Monocyte (primary cell): ENCODE measurements around the gene HPCAL1.

DNA sequence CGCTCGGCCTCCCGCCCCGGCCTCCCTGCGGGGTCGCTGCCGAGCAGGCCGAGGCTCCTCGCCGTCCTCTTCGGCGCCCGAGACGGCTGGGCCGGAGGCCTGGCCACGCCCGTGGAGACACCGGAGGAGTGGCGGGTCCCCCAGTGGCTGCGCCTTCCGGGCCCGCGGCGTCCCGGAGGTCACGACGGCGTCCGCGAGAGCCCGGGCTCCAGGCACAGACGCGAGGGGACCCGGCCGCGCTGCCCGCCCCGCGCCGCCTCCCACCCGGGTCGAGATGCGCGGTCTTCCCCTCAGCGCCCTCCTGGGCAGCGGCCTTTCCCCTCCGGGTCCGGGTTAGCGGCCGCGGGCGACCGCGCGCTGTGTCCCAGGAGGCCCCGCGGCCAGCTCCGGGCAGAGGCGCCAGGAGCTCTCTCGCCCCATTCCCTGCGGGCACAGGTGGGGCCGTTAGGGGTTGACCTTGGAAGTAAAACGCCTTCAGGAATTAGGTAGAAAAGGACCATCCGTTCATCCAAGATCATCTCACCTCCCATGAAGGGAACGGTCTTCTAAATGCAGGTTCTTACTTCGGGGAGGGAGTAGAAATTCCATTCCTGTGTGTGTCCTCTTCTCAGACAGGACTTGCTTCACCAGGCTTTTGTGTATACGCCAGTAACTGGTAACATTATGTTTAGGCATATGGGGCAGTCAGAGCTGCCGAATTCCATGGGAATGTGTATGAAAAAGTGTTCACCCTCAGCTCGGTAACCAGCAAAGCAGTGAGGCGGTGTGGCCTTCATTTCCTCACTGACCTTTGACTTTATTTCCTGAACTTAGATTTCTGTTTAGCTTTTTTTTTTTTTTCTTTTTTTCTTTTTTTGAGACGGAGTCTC lies 546 bp downstream of the IAH1 start:
- PRO-cap, 2 experiments: peak in 2 of 2 experiments; most common plus-strand start position 182 of the sequence (in 2); most common minus-strand start position 130 of the sequence (in 2)

GRCh38 chr2:9574026-9574529 lies 18.4 kb upstream of the ADAM17 start:
- PRO-cap, 2 experiments: no peak in any of the 2 experiments

DNA sequence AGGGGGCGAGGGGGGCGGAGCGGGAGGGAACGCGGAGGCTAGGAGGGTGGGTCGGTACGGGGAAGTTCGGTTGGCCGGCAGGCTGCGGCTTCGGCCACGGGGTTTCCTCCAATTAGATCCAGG lies 191 bp upstream of the YWHAQ start:
- PRO-cap, 2 experiments: no peak in any of the 2 experiments

GRCh38 chr2:9675367-9676239 lies 44.8 kb upstream of the YWHAQ start:
- PRO-cap, 2 experiments: no peak in any of the 2 experiments

- PRO-cap, 2 experiments: no peak in any of the 2 experiments
Measured at GRCh38 chr2:9777888-9778437, 65.3 kb upstream of the TAF1B start.

GRCh38 chr2:9799569-9800354 lies 43.5 kb upstream of the TAF1B start:
- PRO-cap, 2 experiments: no peak in any of the 2 experiments

DNA sequence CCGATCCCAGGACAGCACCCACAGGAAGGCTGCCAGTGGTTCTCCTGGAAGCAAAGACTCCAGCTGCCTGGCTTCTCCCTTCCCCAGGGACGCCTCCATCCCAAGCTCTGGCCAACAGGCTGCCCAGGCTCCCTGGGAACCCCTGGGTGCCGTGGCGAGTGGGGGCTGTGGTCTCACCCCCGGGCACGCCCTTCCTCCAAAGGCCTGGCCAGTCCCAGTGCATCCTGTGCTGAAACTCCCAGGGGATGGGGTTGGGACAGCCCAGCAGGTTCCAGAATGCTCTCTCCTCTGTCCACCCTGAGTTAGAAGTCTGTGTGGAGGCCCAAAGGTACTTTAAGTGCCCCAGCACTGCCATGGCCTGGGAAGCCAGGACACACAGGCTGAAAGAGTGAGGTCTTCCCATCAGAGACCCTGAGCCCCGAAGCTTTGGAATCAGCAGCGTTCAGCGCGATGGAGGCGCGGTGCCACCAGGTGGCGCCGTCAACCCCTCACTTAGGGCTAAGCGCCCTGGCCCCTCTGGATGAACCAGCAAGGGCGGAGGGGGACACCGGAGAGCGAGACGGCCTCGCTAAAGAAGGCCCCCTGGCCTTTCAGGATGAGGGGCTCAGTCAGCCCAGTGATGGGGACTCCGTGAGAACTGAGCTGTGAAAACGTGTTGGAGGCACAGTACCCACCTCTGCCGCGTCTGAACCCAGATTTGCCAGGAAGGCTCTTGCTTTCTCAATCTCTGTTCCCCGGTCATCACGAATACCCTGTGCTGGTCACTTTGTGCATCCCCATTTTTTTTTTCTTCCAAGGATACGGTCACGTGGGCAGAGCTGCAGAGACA lies 29.5 kb upstream of the TAF1B start:
- PRO-cap, 2 experiments: no peak in any of the 2 experiments

DNA sequence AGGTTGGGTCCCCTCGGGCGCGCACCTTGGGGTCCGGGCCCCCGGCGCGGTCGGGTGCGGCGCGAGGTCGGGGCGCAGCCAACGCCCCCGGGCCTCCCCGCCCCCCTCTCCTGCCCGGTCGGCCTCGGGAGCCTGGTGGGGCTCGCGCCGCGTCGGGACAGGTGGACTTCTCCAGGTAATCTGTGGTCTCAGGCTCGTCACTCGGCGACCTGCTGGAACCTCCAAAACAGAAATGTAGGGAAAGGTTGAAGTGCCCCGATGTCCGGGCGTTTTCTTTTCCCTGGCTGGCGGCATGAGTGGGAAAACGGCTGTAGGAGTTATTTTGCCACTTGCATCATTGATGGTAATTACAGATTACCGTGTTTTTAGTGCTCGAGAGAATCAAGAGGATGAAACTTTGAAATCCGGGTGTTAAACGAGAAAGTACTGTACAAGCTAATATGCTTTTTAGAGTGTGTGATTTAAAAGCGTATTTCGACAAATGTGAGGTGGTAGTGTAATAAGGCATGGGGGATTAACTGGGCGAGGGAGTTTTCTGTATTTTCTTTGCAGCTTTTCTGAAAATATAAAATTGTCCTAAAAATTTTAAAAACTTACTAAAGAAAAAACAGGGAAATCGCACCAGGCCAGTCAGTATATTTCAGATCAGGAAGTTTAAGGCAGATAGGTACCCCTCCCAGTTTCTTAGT lies 772 bp downstream of the GRHL1 start:
- PRO-cap, 2 experiments: no peak in any of the 2 experiments

DNA sequence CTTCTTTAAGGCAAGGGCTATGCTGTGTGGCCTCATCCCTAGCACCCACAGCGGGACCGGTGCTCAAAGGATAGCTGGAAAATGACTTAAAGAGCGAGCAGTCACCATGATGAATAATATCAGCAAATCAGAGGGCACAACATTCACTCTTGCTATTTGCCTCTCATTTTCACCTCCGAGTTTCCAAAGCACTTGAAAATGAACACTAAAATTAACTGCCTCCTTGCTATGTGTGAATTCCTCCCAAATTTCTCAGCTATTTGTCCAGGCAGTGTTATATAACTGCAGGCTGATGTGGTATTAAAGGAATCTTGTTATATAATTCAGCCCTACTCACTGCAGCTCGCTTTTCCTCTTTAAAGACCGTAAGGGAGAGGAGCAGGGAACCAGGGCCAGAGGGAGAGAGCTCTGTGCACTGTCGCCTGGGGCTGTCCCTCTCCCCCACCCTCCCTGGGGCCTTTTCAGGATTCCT lies 1.4 kb downstream of the CYS1 start:
- PRO-cap, 2 experiments: no peak in any of the 2 experiments

GRCh38 chr2:10271781-10272311 lies 30.9 kb upstream of the HPCAL1 start:
- PRO-cap, 2 experiments: no peak in any of the 2 experiments

- PRO-cap, 2 experiments: peak in 2 of 2 experiments; most common plus-strand start chr2:10302904 (in 2); most common minus-strand start chr2:10303622 (in 1)
Measured at GRCh38 chr2:10302820-10303693, at the start of gene HPCAL1. TSS of gene HPCAL1 (plus strand) at chr2:10302904.

DNA sequence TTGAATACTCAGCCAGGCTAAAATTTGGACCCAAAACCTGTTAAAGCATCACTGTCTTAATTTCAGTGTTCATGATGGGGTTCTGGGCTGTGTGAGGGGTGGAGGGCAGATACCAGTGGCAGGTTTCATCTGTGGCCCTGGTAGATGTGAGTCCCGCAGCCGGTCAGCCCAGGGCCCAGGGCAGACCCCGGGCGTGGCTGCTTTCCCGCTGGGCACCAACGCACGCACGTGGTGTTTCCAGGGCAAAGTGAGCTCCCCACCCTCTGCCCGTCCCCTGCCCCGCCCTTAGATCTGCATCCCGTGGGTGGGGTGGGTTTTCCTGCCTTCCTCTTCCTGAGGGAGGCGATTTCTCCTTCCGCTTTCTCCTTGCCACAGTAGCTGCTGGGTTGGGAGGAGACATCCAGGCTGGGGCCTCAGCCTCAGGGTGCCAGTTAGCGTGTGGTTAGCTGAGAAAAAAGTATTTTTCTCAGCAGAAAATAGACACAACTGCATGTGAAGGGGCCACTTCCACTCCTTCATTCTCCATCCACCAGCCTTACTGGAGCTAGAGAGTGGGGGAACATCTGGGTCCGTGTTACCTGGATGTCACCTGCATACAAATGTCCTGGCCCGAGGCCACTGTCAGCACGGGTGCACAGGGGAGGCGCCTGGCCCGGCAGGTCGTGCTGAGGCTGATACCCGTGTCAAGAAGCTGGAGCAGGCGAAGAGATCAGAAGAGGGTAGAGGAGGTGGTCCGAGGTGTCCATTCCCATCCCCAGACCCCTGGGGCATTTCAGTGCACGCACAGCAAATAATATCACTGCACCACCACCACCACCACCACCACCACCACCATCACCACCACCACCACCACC lies 49.5 kb downstream of the ODC1 start:
- PRO-cap, 2 experiments: no peak in any of the 2 experiments

GRCh38 chr2:10404673-10405259 lies 43.4 kb downstream of the ODC1 start:
- PRO-cap, 2 experiments: no peak in any of the 2 experiments

DNA sequence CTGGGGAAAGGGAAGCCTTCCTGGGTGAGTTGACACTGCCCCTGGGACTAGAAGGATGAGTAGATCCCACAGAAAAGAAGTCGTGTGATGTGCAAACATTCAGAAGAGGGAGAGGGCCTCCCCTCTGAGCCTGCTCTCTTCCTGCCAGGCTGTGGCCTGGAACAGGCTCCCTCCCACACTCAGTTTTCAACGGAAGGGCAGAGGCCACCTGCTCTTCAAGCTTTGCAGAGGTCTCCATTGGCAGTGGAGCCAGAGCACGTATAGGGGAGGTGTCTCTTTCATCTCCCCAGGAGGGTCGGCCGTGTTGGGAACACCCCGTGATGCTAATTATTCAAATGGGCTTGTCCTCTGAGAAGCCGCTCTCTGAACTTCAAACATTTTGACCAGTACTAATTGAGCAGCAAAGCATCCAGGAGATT lies 29.4 kb upstream of the ODC1 start:
- PRO-cap, 2 experiments: no peak in any of the 2 experiments

GRCh38 chr2:10493597-10494222 lies 45.6 kb upstream of the ODC1 start:
- PRO-cap, 2 experiments: no peak in any of the 2 experiments

- PRO-cap, 2 experiments: no peak in any of the 2 experiments
Measured at GRCh38 chr2:10590599-10591216, 99.1 kb downstream of the NOL10 start.

GRCh38 chr2:10628001-10628544 lies 61.7 kb downstream of the NOL10 start:
- PRO-cap, 2 experiments: no peak in any of the 2 experiments

GRCh38 chr2:10864485-10864864 lies 47.3 kb upstream of the KCNF1 start:
- PRO-cap, 2 experiments: no peak in any of the 2 experiments

DNA sequence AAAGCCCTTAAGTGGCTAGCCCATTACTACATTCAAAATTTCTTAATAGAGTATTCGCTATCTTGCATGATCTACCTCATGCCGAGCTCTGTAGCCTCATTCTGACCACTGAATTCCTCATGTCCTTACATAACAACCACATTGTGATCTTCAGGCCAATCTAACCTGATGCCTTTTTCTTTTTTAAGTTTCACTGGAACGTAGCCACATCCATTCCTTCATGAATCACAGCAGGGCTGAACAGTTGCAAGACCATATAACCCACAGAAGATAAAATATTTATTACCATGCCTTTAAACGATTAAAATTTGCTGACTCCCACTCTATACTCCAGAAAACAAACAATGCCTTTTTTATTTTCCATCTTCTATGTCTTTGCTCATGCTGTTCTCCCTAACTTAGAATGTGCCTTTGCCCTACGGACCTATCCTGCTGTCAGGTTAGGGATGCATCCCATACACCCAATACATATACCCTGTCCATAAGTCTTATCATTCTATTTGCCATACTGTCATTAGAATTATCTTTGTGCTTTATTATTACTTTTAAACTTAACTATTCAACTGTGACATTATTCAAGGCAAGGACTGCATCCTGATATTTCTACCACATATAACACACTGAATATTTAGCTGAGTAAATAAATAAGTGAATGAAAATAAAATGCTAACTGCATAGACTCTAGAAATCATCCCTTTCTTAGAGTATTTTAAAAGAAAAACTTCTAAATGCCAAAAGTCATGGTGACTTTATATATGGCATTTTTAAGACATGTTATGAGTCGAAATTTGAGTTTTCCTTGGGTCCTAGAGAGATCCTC lies 58.2 kb downstream of the SLC66A3 start:
- PRO-cap, 2 experiments: no peak in any of the 2 experiments

GRCh38 chr2:11214627-11215883 lies 59.8 kb downstream of the SLC66A3 start:
- PRO-cap, 2 experiments: no peak in any of the 2 experiments